Metanephros (tissue), 2 donors: Measurements from ENCODE around the genes TACO1 and SMARCD2.

GRCh38 chr17:61199941-61200623 is 199.6 kb upstream of the TBX2 start:
- RAMPAGE, long total RNA: no peak

GRCh38 chr17:61260323-61260989 is 139.2 kb upstream of the TBX2 start:
- RAMPAGE, long total RNA: no peak

DNA sequence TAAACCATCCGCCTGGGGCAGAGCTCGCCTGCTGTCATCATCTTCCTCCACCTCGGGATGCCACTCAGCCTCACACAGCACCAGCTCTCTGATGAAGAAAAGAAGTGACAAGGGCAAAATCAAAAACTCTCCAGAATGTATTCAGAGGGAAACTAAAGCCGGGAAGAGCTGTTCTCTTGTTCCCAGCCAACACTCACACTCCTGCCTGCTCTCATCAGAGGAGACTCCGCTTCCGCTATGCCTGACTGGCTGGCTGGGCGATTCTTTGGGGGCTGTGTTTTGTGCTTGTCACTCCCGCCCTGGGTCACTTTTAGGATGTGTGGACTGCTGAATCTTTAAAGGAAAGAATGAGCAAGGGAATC is 54.6 kb upstream of the TBX2 start:
- RAMPAGE, long total RNA: no peak

DNA sequence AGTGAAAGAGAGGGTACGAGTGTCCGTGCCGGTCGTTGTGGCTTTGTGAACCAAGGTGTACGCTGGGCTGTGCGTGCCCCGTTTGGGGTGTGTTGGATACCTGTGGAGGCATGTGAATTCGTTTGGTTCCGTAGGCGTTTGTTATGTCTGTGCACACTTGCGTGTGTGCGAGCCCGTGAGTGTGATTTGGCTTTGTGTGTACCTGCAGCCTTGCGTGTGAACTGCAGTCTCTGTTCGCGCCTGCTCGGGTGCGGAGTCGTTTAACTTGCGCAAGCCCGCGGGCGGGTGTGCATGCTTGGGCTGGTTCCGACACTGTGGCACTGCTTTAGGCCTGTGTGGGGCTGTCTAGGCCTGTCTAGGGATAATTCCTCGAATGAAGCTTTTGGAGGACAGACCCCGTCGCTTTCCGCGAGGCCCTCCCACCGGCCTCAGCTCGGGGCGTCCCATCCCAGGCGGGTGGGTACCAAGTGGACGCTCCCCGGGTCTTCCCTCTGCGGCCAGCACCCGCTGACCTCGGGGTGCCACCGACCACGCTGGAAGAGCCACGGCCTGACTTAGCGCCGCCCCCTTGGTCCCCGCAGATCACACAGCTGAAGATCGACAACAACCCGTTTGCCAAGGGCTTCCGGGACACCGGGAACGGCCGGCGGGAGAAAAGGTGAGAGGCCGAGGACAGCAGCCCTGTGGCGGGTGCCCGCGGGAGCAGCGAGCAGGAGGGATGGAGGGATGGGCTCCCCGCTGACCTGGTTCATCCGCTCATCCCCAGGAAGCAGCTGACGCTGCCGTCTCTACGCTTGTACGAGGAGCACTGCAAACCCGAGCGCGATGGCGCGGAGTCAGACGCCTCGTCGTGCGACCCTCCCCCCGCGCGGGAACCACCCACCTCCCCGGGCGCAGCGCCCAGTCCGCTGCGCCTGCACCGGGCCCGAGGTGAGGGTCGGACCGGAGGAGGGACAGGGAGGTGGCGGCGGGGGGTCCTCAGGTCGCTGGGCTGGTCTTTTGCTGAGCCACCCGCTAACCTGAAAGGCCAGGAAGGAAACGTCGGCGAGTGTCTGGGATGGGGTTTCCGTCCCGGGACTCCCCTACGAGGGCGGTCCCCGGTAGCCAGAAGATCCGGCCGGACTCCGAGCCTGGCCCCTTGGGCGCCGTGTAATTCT is 4.6 kb downstream of the TBX2 start:
- RAMPAGE, long total RNA: no peak

DNA sequence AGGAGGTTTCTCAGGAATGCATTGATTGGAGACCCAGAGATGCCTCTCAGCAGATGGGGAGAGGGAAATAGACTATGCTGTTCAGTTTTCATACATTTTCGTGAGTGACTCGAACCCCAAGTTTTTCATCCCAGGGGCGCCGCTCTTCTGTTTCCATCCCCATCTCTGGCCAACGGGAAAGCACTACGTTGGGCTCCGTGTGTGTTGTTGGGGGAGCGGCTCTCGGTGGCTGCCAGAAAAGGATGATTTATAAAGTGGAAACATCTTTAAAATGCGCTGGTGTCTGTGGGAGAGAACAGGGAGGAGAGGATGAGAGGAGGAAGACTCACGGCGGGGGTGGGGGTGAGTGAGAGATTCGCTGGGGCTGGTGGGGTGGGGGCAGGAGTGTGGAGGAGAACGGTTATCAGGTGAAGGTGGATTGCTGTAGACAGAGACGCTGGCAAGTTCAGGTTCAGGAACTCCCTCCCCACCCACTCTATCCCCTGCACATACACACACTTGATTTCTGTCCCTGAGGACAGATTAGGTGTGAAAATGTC is 5.8 kb downstream of the TBX4 start:
- RAMPAGE, long total RNA: no peak

- RAMPAGE, long total RNA: no peak
Observed at GRCh38 chr17:62062924-62063663, 2.0 kb downstream of the MED13 start.

DNA sequence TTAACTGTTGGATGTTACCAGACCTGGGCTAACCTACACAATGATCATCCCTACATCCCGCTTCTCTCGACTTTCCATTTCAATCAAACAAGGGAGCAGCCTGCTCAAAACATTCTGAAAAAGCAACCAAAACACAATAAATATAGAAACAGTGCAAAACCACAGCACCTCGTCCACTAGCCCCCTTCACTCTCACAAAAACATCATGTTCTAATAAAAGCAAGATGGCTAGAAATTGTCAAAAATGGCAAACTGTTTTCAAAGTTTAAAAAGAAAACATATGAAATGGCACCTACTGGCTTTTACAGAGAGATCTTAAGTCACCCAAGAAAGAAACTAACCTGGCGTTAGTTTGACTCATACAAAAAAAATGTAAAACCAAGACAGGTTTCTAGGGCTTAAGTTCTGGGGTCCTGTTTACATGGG is 765 bp downstream of the MED13 start:
- RAMPAGE, long total RNA: no peak

DNA sequence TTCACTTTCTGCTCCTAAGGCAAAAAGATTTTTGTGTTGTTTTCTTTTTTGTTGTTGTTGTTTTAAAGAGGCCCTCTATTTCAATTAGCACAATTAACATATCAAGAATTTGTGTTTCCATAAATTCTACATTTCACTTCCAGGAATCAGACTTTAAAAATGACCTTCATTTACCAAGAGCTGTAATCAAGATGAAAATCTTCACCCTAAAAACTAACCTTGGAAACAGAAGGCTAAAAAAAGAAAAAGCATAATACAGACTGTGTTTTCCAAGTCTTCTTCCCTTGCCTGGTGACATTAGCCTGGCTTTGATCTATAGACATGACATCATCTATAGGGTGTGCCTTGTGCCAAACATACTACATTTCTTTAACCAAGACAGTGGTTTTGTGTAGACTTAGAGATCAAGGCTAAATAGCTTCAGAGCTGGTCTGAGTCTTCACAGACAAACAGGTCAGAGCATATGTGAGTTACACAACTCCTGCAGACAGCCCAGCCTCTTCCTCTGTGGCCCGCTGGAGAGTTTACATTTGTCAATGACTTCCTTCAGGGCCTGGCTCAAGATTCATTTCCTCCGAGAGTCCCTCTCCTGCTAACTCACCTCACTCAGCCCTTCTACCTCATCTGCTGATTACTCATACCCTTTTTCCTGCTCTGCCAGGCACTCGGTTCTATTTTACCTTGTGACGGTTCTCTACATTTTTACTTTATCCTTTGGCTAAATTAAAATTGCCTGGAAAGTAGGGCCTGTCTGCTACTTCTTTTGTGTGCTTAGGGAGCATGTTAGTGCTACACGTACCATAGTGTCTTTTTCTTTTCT is 73.2 kb upstream of the TANC2 start:
- RAMPAGE, long total RNA: no peak

- RAMPAGE, long total RNA: no peak
Observed at GRCh38 chr17:62965586-62966173, 355 bp upstream of the TANC2 start.

DNA sequence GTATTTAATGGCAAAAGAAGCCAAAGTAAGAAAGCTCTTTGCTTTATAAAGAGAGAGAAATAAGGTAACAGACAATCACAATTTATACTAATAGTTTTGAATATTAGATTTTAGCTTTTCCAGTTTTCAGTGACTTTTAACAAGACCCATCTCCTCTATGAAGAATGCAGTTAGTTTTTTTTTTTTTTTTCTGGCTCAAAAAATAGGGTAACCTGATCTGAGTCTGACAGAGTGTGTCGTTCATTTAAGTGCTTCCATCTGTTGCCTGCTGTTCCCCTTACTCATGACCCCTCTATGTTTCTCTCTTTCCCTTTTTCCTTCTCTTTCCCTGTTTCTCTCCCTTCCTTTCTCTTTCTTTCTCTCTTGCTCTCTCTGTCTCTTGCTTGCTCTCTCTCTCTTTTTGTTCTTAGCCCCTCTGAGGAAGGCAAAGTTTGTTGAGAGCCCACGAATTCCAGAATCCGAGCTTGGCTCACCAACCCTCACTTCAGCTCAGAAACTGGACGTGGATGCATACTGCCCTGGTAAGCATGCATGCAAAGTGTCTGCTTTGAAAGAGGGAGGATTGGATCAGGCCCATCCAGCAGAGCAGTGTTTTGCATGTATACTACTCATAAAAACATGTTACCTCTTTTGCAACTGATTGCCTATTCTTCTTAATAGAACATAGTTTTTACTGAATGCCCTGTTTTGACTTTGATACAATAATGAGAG is 185.0 kb downstream of the TANC2 start:
- RAMPAGE, long total RNA: no peak

GRCh38 chr17:63162064-63163272 is 196.4 kb downstream of the TANC2 start:
- RAMPAGE, long total RNA: no peak

DNA sequence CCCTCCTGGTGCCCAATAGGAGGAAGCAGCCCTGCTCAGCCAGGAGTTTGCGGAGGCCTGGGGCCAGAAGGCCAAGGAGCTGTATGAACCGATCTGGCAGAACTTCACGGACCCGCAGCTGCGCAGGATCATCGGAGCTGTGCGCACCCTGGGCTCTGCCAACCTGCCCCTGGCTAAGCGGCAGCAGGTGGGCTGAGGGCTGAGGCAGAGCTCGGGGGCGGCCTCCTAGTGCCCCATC is 970 bp downstream of the ACE start:
- RAMPAGE, long total RNA: no peak

DNA sequence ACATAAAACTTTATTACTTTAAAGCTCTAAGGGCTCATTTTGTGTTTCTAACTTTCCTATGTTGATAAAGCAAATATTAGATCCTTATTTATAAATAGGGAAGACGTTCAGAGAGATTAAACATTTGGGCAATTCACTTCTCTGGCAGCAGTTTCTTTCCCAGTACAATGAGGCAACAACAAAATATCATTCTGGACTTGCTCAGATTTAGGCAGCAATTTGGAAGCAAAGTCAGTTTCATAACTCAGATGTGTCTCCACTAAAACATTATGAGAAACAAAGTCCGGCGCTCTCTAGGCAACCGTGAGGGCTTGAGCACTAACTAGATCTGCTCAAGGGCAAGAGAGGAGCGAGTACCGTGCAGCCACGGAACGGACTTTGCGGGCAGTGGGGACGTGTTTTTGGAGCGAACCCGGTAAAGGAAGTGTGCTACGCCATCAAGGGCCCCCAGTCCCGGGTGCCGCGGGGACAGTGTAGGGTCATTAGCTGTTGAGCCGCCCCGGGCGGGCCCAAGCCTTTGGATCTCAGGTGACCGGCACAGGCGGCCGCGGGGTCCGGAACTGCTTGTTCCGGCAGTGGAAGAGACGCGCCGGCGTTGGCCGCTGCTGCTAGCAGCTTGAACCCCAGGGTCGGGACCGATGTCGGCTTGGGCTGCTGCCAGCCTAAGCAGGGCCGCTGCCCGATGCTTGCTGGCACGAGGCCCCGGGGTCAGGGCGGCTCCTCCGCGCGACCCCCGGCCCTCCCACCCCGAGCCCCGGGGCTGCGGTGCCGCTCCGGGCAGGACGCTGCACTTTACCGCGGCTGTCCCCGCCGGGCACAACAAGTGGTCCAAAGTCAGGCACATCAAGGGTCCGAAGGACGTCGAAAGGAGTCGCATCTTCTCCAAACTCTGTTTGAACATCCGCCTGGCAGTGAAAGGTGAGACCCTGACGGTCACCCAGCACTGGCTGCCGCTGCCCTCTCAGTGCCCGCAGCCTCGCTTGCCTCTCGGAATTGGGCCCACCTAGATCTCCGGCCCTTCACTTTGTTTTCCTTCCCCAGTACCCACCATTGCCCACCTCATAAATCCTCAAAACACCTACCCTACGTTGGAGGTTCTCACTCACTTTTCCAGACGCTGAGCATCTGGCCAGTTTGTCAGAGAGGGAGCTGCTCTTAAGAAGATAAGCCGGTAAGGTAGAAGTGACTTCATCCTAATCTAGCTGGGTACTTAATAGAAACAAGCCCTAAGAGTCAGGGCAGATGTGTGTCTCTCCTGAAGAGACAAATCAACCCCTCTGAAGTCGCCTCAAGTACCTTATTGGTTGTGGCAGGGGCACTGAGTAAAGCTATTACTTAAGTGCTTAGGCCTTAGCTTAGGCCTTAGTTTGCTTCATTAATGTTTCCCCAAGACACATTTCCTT is at the start of gene TACO1:
Gene TACO1, plus strand, starts transcription at position 450 of the 1,403 bp plus-strand sequence.
- RAMPAGE, long total RNA: no peak

GRCh38 chr17:63633525-63634680 is 11.7 kb downstream of the MAP3K3 start:
- RAMPAGE, long total RNA: no peak

DNA sequence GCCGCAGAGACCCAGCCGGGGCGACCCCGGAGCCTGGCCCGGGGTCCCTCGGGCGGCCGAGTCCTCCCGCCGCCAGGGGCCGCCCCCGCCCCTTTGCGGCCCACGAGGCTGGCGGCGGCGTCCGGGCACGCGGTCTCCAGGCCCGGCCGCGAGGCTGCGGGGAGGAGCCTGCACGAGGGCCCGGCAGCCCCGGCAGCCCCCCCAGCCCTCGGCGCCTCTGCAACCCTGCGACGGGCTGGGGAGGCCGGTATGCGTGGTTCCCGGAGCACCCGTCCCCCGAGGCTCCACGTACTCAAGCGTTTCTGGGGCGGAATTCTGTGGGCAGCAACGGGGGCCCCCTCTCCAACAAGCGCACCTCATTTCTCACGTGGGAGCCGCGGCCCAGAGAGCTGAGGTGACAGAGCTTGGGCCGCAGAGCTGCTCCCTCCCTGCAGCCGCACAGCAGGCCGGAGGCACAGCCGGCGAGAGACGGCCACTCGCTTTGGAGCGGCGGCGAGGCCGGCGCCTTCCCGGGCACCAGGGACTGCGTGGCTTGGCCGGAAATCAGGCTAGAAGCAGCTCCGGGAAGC is 788 bp upstream of the LIMD2 start:
- RAMPAGE, long total RNA: no peak

GRCh38 chr17:63761093-63761371 is 12.4 kb downstream of the CCDC47 start:
- RAMPAGE, long total RNA: no peak

GRCh38 chr17:63824537-63825320 is 2.5 kb upstream of the PSMC5 start:
- RAMPAGE, long total RNA: no peak

- RAMPAGE, long total RNA: no peak
Observed at GRCh38 chr17:63840376-63841018, 2.0 kb downstream of the SMARCD2 start.

DNA sequence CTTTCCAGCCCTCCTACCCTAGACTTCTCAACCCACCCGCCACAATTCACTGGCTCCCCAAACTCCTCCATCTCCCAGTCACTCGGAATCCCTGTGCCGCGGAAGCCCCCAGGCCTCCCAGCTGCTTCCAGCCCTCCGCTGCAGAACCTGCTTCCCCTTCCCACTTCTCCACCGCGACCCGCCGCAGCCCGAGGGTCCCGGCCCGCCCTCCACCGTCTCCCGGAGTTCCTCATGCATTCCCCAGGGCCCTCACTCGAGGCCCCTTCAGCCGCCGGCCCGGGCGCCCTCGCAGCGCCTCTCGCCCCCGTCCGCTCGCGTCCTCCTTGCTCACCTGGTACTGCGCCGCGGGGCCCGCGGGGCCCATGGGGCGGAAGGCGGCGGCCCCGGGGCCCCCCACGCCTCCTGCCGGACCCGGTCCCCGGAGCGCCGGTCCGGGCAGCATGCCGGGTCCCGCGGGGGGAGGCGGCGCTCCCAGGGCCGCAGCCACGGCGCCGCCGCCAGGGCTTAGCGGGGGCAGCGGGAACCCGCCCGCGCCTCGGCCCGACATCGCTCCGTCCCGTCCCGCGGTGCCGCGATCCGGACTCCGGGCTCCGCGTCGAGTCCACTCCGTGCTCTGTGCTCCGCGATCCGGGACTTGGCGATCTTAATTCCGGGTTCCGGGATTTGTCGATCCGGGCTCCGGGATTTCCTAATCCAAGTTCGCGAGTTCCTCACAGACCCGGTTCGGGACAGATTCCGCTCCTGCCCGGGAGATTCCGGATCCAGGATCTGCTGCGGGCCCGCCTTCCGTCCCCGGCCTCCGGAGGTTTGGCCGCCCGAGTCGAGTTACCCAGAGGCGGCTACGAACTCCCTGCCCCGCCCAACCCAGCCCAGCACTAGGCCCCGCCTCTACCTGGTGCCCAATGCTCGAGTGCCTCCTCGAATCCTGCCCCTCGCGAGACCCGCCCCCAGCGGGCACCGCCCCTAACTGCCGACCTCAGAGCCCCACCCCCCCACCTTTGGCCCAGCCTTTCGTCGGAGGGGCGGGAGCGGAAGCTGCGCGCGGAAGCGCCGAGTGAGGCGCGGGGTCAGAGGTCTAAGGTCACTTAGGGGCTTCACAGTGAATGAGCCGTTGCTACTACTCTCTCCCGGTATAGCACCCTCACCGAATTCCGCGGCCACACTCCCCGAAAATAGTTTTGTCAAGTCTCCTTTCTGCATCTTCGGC is at the start of gene SMARCD2:
Gene SMARCD2, minus strand, starts transcription at position 558 of the 1,207 bp plus-strand sequence.
- RAMPAGE, long total RNA: no peak

DNA sequence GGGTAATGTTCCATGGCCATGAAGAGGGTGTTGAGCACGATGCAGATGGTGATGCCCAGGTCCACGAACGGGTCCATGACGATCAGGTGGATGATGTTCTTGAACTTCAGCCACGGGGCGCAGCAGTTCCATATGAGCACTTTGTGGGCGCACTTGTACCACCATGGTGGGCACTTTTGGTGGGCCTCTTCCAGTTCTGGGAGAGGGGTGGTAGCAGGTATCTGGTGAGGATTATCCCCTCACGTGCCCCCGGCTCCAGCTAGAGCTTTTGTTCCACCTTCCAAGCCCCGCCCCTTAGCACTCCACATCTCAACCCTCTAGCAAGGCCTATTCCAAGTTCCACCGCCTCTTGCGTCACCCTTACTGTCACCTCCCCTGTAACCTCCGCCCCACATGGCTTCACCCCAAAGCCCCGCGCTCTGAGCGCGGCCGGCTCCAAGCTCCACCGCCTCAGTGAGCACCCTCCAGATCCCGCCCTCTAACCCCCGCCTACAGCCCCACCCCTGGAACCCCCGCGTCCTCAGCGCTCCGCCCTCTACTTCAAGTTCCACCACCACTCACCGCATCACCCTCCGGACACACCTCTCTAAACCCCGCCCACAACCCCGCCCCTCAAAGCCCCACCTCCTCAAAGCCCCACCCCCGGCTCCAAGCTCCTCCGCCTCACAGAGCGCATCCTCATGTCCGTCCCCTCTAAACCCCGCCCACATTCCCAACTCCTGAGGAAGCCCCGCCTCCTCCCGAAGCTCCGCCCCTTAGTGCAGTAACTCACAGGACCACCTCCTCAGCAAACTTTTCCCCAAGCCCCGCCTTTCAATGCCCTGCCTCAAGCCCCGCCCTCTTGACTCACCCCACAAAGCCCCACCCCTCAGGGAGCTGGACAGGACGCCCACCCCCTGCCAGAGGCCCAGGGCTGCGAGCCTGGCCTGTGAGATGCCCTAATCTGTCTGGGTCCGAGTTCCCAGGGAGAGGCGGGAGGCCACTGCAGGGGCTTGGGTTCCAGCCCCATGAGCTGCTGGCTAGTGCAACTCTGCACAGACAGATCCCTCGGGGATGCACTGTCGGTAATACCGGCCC is 11.1 kb downstream of the SCN4A start:
- RAMPAGE, long total RNA: no peak